ENCODE measurements around a stretch of chr4.

DNA sequence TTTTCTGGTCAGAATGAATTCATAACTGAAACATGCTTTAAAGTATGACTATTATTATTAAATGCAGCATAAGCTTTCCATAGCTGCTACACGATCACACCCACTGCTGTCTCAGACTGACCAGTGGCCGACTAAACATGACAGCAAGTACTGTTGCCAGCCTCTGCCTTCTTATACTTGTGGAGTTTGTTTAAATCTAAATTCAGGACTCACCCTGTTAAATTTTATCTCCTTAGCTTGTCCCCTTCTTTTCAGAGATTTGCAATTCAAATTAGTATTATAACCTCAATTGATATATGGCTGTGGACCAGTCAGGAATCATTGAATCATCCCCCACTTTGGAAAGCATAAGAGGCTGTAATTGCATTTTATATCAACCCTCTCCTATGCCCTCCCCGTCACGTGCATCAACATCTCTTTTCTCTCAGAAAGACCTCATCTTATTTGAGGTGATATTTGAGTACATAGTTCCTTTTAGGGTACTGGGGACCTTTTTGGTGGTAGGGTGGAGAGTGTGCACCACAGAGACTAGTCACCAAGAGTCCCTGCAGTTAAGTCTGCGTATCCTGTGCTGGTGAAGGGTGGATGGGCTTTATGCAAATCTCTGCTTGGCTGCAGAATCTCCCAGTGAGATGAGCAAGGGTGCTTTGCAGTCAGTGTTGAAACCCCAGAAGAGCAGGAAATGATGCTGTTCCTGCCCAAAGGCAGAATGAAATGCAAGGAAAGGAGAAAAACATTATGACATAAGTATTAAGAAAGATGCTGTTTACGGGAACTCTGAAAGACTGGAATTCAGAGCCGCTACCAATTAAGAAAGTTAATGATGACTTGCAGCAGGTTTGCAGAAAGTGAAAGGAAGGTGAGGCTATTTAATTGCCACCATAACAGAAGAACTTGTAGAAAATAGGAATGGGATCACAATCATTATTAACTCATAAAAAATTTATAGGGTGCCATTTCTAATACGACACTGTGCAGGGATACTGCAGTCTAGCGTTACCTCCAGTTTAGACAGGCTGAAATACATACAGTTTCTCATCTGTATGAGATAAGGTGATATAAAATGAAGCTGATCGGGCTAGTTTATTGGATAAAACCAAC is 25.3 kb upstream of the ACSL1 start:
- PRO-cap = unidirectional peak, minus-strand start at position 534 of the sequence

GRCh38 chr4:184960390-184960758 is 57.9 kb upstream of the HELT start:
- PRO-cap = no peak

DNA sequence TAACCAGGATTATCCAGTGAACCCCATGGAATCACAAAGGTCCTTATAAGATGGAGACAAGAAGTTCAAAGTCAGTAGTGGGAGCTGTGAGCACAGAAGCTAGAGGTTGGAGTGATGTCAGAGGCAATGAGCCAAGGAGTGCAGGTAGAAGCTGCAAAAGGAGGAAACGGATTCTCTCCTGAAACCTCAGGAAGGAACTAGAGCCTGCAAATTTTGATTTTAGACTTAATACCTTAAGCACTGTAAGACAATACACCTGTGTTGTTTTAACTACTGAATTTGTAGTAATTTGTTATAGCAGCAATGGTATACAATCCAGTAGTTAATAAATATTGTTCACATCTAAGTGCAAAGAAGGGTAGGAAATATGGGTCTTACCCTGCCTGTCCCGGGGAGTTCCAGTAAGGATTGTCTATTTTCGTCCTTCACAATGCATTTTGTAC is 890 bp upstream of the CFAP97 start:
- PRO-cap = no peak

GRCh38 chr4:185344058-185344519 is 51.6 kb downstream of the LRP2BP start:
- PRO-cap = no peak

DNA sequence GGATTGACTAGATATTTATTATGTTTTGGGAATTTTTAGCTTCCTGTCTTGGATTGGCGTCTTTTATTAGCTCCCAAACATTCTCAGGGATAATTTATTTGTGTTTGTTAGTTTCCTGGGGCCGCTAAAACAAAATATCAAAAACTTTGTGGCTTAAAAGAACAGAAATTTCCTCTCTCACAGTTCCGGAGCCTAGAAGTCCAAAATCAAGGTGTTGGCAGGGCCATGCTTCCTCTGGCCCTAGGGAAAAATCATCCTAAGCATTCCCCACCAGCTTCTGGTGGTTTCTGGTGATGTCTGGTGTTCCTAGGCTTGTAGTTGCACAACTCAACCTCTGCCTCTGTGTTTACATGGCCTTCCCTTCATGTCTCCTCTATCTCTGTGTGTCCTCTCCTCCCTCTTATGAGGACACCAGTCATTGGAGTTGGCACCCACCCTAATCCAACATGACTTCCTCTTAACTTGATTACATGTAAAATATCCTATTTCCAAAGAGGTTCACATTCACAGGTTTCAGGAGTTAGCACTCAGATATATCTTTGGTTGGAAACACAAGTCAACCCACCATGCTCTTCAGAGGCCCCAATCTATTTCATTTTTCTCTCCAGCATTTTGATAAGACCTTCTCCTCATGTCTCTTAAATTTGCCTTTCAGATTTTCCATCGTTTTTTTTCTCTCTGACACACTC is 15.4 kb downstream of the LRP2BP start:
- PRO-cap = no peak

DNA sequence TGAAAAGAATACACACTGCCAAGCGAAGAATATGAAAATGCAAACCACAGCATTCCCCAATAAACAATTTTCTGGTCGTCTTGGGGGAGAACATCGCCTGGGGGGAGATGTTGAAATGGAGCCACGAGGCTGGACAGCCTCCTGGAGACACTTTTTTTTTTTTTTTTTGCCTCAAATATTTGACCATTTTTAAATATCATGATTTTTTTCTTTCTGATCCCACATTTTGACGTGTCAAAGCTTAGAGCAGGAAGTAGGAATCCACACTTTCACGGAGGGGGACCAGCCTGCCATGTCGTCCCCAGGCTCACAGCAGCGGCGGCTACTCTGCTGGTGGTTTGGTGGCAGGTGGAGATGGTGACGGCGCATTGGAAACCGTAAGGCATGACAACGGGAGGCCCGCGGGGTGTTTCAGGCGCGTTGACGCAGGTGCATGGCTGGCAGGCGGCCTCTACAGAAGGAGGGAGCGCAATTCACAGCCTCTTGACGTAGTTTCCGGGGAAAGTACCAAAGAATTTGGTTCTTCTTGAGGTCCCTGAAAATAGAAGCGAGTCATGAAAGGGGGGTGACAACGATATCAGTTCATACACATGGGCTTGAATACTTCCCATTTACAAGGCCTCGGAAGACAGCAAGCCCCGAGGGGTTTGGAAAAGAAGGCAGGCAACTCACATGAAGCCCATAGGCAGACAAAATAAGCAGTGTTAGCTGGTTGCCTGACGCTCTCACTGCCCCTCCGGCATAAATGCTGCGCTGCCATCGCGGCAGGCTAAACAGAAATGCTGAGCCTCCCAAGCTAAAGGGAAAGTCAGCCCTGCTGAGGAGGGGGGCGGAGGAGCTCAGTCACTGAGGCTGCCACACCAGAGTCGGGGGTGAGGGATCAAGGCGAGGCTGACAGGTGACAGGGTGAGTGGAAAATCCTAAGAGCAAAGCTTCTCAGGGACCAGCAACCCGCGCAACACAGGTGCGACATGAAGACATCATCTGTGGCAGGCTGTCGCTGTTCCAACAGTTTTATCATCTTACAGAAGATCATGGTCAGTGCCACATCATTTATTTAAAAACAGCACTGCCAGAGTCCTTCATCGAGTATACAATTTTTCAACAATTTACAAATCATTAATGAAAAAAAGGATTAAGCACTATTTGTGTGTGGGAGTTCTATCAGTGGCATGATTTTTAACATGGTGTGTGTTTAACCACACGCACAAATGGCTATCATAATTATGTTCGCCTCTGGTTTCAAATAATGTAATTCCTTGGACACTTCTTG is 52.3 kb upstream of the PDLIM3 start:
- PRO-cap = no peak

GRCh38 chr4:185715926-185716951 is 95.8 kb downstream of the SORBS2 start:
- PRO-cap = no peak

DNA sequence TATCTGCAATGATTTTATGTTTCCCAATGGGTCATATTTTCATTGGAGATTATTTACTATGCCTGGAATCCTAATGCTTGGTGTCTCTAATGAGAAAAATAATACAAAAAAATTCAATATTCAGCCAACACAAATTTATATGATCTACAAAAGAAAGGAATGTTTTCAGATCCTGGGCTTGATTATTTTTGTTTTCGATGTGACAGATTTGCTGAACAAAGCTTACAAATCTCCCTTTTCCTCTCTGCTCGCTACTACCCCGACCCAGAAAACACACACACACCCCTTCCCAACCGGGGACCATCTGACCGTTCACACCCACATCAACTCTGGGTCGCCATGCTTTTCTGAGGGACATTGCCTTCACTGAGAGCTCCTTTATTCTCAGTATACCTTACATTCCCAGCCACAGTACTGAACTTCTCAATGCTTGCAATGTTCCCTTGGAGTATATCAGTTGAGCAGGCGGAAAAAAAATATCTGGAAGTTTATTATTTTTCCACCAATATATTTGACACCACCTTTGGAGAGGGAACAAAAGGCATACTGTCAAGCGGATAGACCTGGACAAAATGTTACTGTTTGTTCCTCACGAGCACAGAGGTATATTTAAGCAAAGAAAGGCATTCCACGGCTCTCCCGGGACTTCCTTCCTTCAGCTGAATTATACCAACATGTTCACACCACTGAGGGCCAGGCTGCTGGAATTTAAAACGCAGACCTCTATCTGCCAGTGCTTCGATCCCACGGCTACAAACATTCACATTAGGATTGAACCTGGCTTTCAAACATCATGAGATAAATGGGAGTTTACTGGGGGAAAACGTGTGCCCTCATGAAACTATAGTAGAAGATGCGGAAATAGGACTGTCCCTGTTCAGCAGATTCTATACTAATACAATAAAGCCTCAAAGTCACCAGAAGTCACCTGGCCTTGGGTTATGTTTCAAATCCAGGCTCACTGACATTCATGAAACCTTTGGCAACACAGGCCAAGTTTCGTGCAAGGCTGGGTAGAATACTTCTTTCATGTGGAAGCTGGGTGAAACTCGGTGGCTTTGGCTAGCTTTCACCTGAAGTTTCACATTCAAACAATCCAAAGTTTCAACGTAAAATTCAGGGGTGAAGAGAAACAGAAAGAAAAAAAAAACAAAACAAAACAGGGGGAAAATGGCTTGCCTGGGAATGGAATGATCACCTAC is 39.7 kb downstream of the SORBS2 start:
- PRO-cap = no peak

DNA sequence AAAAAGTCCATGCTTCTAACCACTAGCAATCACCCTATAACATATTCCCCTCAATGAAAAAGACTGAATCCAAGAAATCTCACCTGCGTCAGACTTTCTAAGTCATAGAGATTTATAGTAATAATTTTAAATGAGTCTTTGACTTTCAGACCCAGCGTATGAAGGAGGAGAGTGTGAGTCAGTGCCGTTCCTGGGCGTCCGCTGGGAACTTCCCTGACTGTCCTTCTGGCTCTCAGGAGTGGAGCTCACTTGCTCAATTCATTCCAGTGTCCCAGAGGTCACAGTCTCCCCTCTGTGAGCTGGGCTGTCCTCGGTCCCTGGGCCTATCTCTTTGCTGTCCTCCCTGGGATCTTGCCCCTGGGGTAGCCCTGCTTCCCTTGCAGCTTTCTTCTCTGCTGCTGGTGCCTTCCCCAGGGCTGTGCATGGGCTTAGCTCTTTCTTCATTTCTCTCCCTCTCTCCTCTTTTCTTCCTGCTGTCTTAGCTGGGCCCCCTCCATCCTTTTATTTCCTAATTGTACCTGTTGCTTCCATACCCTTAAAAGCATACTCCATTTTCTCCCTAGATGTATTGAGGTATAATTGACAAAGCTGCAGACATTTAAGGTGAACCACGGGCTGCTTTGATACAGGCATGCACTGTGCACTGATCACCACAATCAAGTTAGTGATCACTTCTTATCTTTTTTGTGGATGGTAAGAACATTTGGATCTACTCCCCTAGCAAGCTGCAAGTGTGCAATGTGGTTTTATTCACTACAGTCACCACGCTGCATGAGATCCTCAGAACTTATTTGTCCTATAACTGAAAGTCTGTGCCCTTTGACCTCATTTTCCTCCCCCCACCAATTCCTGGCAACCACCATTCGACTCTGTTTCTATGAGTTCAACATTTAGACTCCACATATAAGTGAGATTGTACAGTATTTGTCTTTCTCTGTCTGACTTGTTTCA is 11.5 kb downstream of the SORBS2 start:
- PRO-cap = no peak

DNA sequence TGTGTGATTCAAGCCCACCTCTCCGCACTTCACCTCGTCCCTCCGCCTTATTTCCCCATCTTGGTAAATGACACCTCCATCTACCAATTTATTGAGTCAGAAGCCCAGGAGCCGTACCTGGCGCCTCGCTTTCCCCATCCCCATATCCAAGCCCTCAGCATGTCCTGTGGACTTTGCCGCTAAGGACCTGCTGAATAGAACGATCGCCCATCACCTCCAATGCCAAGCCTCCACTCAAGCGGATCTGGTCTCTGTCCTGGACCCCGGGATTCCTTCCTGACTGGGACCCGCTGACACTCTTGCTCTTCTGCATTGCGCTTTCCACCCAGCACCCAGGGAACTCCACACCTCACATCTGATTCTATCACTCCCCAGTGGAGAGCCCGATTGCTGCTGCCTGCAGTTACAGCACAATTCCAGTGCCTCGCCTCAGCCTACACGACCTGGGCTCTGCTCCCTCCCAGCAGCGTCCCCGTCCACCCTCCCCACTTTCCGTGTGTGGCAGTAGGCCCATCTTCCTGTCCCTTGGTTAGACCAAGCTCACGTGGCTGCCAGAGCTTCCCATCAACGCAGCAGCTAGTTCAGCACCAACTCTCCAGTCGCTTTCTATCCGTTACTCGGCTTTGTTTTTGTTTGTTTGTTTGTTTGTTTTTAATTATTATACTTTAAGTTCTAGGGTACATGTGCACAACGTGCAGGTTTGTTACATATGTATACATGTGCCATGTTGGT is 66.5 kb upstream of the SORBS2 start:
- PRO-cap = no peak

DNA sequence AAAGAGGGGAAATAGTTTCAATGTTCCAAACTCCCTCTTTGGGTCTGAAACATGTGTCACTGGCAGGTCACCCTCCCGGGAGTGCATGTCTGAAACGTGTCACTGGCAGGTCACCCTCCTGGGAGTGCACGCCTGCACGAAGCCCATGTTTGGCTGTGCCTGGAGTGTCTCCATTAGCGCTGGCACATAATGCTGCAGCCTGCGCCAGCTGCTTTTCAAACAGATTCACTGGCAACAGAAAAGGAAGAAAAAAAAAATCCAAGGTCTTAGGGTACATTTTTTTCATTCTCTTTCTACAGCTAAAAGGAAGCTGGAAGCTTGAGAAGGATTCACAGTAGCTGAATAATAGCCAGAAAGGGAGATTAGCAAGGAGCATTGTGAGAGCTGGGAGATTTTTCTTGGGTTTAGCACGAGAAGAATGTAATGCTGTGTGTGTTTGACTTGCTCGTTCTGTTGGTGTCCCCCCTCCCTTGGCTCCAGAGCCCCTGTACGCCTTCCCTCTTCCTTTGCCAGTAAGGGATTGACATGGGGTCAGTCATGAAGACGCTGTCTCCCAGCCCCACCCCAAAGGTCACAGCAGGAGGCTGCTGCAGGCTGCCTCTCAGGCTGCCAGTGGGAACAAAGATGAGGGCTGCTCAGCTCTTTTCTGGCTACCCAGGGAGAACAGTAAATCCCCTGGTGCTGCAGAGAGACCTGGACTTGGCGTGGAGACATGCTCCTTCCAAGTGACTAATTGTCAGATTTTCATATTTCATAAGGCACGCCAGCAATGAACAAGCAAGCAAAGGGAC is 39.1 kb upstream of the TLR3 start:
- PRO-cap = no peak

DNA sequence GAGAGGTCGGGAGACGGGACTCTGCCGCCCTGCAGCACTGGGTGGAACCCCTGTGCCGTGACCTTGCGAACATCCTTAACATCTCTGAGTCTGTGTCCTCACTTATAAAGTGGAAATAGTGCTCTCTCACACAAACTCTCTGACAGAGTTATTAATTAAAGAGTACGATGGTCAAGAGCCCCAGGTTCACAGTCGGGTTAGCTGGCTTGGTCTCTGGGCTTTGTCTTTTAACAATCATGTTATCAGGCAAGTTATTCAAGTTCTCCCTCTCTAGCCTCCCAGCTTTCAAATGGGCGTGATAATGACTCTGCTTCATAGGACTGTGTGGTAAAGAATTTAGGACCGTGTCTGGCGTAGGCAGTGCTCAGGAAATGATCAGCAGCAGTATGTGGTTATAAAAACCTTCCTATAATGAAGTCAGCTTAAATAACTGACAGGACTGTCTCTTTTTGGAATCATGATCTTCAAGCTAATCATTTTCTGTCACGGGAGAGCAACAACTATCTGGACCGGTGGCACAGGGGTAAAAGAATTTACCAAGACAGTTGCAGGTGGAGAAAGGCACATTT is 10.3 kb downstream of the TLR3 start:
- PRO-cap = no peak

- PRO-cap = no peak
These were observed 46.7 kb upstream of the CYP4V2 start for GRCh38 chr4:186144392-186145261.

GRCh38 chr4:186244006-186244550 is 16.8 kb downstream of the KLKB1 start:
- PRO-cap = no peak

DNA sequence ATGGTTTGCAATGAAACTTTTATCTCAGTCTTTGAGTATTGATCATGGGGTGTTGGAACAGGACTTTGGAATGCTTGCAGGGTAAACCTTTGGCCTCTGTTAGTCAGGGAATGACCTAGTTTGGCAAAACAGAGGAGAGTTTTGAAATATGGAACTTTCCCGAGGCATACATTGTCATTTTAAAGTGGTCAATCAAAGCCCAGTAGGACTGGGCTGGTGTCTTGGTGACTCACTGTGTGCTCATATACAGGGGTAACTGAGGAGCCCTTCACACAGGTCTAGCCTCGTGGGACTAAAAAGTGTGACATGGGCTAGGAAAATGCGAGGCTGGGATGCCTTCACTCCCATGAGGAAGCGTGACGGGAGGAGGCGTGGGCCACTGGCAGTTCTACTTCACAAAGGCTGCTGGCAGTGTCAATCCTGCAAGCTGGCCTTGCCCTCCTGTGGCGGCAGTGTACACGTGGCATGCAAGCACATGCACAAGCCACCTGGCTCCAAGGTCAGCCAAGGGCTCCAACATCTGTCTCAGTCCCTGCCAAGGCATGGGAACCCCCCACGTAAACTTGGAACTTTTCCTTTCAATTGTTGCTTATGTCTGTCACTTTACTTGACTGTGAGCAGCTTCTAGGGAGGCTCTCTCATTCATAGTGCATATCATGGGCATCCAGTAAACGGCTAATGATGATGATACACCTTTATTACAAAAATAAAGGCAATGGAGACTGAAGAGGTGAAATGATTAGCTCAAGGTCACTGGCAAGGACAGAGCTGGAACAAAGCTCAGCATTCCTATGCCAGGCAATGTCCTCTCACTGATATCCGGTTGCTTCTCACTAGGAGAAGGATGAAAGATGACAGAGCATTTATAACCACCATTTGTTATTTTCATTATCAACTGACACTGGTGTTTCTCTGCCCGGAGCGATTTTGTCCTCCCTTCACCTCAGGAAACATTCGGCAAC is 5.1 kb upstream of the F11 start:
- PRO-cap = no peak

- PRO-cap = no peak
These were observed 728 bp downstream of the F11 start for GRCh38 chr4:186266718-186267116.

GRCh38 chr4:186350548-186350957 is 84.6 kb downstream of the F11 start:
- PRO-cap = no peak

DNA sequence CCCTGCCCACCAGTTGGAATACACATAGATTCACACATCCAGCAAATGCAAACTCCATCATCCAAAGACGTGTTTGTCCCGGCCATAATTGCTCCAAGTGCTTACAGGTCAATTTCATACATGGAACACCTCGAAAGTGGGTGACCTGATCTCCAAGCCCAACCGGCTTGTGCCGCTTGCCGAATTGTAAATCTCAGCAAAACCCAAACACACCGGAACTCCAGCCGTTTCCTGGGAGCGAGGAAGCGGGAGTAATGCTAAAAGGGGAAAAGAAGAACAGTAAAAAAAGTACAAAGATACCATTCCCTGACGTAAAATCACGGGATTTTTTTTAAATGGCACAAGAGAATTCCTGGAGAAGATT is 1.4 kb upstream of the FAT1 start:
- PRO-cap = no peak

DNA sequence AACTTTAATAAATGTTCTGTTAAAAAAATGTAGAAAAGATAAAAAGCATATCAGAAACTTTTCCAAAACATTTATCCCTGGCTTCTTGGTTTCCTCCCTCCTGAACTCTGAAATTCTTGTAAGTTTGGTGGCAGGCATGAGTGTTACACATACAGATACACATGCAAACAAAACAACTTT is 177.2 kb upstream of the FAT1 start:
- PRO-cap = no peak

DNA sequence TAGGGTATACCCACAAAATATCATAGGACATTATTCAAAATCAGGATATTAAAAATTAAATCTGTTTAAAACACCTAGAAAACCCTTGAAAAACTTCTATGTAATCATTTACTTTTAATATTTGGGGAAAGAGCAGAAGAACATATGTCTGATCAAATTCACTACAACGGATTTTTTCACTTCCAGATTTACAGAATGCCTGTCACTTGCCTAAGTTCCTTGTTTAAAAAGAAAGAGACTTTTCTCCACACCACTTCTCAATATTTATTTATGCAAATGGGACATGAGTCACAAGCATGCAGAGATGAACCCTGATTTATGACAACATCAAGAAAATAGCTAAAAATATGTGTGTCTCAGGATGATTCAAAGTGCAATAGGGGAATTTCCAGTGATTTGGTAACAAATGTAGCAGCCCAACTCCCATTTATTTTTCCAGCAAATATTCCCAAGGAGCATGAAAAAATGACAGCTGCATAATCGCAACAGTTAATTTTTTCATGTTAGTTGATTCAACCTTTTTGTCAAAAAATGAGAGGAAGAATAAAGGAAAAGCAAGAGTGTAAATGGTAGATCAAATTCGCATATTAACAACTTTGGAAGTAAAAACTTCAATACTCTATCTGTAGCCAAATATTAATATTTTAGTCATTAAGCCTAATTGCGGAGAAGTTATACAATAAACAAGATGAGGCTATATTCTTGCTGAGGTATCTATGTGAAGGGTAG is 180.5 kb upstream of the FAT1 start:
- PRO-cap = no peak